ENCODE measurements around the gene TECPR2.

DNA sequence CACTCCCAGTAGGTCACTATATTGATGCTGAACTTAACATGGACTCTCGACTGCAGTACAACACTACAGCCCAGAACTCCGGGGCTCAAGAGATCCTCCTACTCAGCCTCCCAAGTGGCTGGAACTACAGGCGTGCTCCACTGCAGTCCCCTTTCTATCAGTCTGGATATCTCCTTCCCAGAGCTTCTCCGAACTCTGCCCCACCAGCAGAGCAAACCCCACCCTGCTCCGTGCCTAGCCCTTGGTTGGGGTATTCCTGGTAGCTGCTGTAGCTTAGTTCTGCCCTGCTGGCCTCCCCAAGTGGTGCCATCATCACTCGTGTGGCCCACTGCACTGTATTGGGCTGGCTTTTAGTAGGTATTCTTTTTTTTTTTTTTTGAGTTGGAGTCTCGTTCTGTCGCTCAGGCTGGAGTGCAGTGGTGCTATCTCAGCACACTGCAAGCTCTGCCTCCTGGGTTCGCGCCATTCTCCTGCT, 9.5 kb downstream of the HSP90AA1 start:
- PRO-cap, 2 experiments = no peak in any of the 2 experiments

GRCh38 chr14:102234422-102235112, 70.4 kb downstream of the MOK start:
- PRO-cap, 2 experiments = peak in 1 of 2 experiments; most common plus-strand start chr14:102234788 (in 1); most common minus-strand start chr14:102234492 (in 1)

- PRO-cap, 2 experiments = no peak in any of the 2 experiments
Observed at GRCh38 chr14:102292556-102292755, 12.5 kb downstream of the MOK start.

GRCh38 chr14:102320059-102320751, 659 bp downstream of the ZNF839 start:
- PRO-cap, 2 experiments = peak in 1 of 2 experiments; most common minus-strand start chr14:102320222 (in 1)

- PRO-cap, 2 experiments = peak in 2 of 2 experiments; most common plus-strand start chr14:102363089 (in 2); most common minus-strand start chr14:102362838 (in 1)
Observed at GRCh38 chr14:102362774-102364060, at the start of gene TECPR2. Gene TECPR2, plus strand, starts transcription at chr14:102362941.

DNA sequence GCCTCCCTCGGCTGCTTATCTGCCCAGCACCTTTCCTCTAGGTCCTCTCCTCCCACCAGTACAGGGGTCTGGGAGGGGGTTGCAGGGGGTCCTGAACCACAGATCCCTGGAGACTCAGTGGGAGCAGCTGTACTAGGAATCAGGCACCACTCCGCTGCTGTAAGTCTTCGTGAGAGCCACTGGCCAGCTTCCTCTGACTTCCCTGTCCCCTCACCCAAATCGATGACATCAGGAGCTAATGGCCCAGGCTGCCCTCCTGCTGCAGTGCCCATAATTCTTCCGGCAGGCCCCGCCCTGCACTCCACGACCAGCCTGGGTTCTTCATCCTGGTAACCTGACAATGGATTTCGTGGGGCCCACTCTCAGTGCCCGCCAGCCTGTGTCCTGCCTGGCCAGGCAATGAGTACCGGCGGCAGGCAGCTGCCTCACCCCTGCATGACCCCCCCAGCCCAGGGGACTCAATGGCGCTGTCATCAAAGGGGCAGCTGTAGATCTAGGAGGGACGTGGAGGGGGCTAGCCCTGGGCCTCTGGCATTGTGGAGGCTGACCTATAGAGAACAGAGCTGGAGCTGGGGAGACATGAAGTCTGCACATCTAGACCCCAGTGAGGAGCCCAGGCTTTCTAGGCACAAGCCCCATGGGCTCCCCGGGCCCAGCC, 4.9 kb downstream of the ANKRD9 start:
- PRO-cap, 2 experiments = no peak in any of the 2 experiments

- PRO-cap, 2 experiments = no peak in any of the 2 experiments
Observed at GRCh38 chr14:102527302-102527867, 17.8 kb upstream of the ANKRD9 start.

DNA sequence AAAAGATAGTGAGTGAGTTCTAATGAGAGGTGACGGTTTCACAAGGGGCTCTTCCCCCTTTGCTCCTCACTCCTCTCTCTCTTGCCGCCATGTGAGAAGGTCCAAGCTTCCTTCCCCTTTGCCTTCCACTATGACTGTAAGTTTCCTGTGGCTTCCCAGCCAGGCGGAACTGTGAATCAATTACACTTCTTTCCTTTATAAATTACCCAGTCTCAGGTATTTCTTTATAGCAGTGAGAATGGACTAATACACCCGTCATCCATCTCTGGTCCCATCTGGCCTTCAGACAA, 27.0 kb upstream of the RCOR1 start:
- PRO-cap, 2 experiments = no peak in any of the 2 experiments

DNA sequence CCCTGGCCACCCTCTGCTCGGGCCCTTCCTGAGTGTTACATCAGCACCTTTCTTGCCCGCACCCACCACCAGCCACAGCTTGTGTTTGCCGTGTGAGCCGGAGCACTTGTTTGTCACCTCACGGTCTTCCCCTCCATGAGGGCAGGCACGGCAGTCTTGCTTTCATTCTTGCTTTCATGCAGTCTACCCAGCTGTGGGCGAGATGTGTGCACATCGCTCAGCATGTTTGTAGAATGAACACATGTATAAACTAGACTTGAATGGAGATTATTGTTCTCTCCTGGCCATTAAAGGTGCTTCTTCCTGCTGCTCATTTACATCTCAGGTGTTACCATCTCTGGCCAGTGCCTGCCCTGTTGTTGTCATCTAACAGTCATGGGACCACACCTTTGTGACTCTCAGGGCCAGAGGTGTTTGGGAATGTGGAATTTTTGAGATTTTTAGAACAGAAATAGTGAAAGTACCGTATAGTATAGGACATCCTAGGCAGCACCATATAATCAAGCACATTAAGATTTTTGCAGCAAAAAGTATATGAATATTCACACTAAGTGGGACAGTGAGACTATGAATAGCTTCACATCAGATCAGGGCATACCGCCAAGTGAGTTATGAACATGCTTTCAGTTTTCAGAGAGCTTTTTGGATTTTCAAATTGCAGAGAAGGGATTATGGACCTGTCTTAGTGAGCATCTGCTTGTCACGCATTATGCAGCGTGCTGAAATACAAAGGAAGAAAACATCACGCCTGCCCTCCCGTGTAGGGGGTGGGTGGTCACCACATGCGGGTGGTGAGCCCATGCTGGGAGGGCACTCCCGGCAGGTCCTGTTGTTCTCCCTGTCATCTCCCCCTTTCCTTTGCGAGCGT, 42.3 kb downstream of the TRAF3 start:
- PRO-cap, 2 experiments = no peak in any of the 2 experiments

DNA sequence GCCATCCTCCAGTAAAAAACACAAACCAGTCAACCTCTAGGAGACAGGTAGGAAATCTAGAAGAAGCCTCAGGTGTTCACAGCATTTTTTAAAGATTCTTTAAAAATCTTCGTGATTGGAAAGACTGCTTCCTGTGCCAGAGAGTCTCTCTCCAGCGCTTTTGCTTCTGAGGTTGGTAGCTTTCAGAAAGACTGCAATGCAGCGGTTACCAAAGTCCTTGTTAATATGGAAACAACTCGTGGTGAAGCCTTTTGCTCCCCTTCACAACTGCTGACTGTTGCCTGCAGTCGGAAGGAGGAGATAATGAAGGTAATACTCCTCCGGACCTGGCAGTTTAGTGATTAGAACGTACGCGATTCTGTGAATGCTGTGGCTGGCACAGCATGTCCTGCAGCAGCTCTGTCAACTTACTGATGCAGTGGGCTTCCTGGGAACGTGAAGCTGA, 50.9 kb downstream of the TRAF3 start:
- PRO-cap, 2 experiments = no peak in any of the 2 experiments

GRCh38 chr14:102882926-102883378, 39.5 kb upstream of the AMN start:
- PRO-cap, 2 experiments = no peak in any of the 2 experiments

DNA sequence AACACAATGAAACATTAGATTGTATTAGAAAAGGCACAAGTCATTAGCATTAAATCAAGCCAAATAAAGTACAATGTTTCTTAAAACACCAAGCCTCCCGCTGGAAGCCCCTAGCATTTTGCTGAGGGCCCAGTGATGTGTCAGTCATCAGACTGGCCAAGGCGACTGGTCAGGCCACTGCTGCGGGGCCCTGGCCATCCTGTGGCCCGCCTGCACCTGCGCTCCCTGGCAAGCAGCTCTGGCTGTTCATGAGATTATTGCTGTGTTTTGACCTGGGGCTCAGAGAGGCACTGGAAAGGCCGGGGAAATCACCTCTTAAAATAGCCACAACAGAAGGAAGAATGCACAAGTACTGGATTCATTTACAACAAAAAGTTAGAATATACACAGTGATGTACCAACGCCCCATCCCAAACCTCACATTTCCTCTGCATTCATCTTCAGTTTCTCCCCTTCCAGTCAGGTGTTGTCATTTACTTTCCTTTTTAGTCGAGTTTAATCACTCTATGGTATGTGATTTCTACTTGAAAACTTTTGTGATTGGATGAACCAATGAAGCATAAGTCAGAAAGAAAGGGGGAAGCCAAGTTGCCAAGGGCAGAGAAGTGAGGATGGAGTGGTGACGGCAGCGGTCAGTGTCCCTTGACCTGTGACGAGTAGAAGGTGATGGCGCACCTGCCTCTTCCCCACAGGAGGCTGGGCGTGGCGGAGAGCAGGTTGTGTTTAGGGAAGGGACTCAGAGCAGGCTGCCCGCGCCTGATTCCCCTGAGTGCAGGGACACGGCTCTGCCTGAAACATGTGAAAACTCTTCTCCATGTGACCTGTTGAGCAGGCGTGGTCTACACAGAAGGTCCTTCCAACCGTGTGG, 23.9 kb upstream of the AMN start:
- PRO-cap, 2 experiments = no peak in any of the 2 experiments

DNA sequence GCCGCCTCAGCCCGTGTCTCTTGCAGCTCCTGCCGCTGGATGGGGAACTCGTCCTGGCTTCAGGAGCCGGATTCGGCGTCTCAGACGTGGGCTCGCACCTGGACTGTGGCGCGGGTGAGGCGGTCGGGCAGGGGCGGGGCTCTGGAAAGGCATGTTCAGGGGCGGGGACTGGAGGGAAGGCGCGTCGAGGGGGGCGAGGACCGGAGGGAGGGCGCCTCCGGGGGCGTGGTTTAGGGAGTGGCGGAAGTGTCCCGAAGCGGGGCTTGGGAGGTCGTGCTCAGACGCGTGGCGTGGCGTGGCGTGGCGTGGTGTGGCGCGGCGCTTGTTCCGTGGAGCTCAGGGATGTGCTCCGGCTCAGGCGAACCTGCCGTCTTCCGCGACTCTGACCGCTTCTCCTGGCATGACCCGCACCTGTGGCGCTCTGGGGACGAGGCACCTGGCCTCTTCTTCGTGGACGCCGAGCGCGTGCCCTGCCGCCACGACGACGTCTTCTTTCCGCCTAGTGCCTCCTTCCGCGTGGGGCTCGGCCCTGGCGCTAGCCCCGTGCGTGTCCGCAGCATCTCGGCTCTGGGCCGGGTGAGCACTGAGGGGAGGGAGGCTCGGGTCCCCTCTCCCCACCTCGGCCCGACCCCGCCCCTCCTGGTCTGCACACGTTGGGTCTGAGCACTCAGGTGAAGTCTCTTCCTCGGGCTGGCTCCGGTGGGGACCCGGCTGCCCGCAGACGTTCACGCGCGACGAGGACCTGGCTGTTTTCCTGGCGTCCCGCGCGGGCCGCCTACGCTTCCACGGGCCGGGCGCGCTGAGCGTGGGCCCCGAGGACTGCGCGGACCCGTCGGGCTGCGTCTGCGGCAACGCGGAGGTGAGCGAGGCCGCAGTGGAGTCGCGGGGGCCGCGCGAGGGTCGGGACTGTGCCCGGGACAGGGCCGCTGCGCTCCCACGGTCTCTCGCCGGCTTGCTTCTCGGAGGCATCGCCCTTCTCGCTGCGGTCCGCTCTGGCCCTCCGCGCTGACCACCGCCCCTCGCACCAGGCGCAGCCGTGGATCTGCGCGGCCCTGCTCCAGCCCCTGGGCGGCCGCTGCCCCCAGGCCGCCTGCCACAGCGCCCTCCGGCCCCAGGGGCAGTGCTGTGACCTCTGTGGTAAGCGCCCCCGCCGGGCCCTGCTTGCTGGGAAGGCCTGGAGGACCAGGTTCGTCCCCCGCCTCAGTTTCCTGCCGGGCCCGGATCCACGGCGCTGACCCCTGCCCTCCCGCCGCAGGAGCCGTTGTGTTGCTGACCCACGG, 6.4 kb downstream of the AMN start:
- PRO-cap, 2 experiments = no peak in any of the 2 experiments

DNA sequence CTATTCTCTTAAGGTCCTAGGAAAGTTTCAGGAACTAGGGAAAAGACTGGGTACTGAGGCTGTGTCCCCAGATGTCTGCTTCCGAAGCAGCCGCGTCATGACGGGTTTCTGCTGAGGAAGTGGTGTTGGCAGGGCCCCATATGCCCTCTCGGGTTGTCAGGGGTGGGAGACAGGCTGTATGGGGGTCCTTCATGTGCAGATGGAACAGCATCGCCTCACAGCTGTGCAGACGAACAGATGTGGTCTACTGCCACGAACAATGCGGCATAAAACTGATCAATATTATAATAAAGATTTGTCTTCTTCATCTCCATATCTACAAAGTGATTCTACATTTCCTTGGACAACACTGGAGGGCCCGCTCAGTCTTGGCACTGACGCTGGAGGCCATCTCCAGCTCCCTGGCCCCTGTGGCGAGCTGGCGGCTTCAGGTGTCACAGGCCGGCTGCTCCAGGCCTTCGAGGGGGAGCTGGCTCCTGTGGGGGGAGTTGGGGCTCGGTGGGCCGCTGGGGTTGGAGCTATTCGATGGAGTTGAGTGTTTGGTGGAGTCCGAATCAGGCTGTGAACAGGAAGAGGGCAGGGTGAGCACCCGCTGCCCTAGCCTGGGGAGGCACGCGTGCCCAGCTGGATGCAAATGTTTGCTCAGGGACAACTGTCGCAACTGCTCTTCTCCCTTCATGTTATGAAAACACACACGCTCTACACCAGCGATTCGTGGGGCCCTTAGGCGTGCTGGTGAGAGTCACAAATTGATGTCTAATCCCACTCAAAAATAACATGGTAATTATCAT, 11.0 kb downstream of the AMN start:
- PRO-cap, 2 experiments = no peak in any of the 2 experiments

DNA sequence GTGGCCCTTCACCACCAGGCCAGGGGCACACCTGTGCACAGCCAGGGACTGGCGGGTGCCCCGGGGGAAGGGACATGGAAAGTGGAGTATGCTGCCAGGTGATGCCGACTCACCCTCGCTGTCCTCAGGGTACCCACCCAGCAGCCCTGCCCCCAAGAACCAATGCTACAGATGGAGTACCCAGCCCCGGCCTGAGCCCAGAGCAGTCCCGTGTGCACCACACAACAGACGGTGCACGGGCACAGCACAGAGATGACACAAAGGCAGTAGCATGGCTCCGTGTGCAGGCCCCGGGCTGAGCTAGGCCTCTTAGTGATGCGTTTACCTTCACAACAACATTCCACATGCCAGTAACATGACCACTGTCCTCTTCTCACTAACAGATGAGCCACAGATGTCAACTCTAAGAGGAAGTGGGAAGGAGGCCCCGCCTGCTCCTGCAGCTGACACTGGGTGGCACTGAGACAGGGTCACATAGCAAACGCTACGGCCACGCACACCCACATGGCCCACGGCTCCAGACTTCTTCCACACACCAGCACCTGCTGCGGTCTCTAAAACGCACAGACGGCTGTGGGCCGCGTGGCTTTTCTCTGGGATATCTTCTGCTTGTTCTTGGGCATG, 26.5 kb downstream of the AMN start:
- PRO-cap, 2 experiments = no peak in any of the 2 experiments

- PRO-cap, 2 experiments = no peak in any of the 2 experiments
Observed at GRCh38 chr14:103098984-103099966, 4.8 kb downstream of the EXOC3L4 start.

GRCh38 chr14:103103515-103104497, 9.3 kb downstream of the EXOC3L4 start:
- PRO-cap, 2 experiments = peak in 1 of 2 experiments; most common minus-strand start chr14:103104014 (in 1)

GRCh38 chr14:103105002-103105370, 10.5 kb downstream of the EXOC3L4 start:
- PRO-cap, 2 experiments = no peak in any of the 2 experiments

DNA sequence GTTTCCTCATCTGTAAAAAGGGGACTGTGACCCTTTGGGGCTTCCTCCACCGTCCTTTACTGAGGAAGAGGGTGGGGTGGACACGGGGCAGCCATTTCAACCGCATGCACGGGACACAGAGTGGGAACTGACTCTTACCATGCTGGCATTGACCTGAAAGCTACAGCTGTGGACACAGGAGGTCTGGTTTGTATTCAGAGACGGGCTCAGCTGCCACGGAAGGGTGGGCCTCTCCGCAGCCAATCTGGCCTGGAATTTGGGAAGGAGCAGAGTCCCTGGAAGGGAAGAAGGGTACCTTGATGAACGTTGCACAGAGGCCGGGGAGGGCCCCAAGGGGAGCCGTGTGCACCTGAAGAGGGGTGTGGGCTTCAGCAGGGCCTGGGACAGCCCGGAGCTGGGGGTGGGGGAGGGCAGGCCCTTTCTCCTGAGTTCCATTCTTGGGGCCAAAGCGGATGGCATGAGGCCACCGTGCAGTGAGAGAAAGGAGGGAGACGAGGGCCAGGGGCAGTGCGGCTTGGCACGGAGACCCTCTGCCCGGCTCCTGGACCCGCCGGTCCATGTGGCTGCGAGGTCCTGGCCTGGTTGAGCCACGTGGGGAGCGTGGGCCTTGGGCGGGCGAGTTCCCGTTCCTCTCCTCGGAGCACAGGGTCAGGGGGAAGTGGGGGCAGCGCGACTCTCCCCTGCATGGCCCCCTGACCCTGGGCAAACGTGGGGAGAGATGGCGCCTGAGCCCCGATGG, 14.6 kb downstream of the TNFAIP2 start:
- PRO-cap, 2 experiments = no peak in any of the 2 experiments

GRCh38 chr14:103138432-103139513, 15.5 kb downstream of the TNFAIP2 start:
- PRO-cap, 2 experiments = no peak in any of the 2 experiments